ENCODE data around the genes CLUH and OR1E1.

- RRBS, 2 experiments = no CpG with 5 or more reads among the region's 41 CpGs
CAGE:
- cytosol, long polyA minus RNA = start-site peak on the minus strand at chr17:2386403-2386539, 11 reads
- cytosol, long polyA plus RNA = no peak
- long polyA plus RNA = no peak
- nucleus, long polyA minus RNA = no peak
- nucleus, long polyA plus RNA = no peak
Observed at GRCh38 chr17:2386305-2387506, 14.2 kb downstream of the MNT start.

DNA sequence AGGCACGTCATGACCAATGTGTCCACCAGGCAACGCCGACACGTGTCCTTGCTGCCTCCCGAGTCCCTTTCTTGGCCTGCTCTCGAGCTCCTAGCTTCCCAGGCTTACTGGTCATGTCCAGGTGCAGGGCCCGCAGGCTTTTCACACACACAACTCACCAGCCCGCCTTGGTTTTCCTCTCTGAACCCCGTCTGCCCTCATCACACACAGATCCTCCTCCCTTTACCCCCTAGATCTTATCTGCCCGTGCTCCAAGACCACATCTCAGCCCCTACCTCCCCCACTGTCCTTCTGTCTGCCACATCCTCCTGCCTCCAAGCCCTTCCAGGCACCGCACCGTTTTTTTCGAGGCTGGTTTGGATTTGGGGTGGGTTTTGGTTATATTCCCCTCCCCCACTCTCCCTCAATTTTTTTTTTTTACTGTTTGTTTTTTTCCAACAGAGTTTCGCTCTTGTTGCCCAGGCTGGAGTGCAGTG is 12.0 kb downstream of the MNT start:
- RRBS, 2 experiments = no CpG with 5 or more reads among the region's 14 CpGs
CAGE:
- cytosol, long polyA minus RNA = no peak
- cytosol, long polyA plus RNA = no peak
- long polyA plus RNA = no peak
- nucleus, long polyA minus RNA = no peak
- nucleus, long polyA plus RNA = no peak

DNA sequence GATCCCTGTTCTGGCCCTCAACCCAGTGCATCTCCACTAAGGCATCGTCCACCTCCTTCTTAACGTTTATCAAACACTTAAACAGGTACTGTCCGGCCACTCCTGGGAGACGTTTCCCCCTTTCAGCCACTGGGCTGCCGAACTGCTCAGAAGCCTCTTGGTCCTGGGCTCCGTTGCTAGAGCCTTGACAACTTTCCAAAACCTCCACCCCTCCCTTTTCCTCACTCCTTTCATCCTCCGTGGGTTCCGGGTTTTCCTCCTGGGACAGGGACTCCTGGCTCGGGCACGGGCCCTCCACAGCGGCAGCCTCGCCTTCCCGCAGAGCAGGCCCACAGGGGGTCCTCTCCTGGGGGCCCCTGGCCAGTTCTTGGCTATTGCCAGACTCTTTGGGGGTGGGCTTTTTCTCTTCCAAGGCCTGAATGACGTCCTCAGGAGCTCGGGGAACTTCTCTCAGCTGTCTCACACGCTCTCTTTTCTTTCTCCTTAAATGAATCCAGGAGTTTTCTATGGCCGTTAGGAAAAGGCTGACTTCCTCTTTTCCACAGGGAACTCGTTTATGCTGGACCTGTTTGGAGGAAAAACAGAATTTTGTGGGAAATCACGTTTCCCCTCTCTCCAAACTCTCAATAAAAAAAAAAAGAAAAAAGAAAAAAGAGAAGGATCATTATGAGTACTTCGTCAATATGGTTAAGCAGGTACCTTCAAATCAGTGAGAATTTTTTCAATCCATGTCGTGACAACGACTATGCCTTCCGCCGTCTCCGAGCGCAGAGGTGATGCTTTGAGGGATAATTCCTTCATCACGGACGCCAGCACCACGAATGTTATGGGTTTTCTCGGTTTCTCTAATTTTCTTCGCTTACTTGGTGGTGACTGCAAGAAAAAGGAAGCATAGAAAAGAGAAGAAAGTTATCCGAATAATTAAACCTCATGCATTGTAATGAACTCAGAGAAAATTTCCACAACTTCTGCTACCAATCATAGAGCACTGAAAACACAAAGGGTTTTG is 19.5 kb upstream of the MNT start:
- RRBS, 2 experiments = no CpG with 5 or more reads among the region's 32 CpGs
CAGE:
- cytosol, long polyA minus RNA = no peak
- cytosol, long polyA plus RNA = no peak
- long polyA plus RNA = no peak
- nucleus, long polyA minus RNA = no peak
- nucleus, long polyA plus RNA = no peak

DNA sequence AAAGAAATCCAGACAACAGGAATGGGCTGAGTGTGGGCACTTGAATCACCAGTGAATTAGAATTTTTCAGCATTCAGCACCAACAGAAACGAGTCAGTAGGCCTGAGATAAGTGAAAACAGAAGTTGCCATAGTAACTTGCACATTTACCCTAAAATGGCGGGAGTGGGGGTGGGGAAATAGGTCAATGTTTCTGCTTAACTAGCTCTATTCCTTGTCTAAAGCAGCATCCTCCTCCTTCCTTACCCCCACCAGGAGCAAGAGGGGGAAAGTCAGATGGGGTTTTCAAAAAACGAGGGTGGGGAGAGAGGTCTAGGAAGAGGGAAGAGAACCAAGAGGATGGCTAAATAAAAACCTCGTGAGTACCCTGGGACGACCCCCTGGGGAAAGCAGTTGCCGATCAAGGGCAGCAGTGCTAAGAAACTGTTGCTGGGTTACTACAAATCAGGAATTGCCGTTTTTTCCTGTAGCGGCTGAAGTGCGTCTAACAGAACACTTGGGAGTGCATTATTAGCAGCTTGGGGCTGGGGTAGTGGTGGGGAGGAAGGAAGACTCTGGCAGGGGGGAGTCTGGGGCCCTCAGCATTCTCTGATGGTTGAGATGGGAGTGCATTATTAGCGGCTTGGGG is 34.4 kb upstream of the MNT start:
- RRBS, 2 experiments = no CpG with 5 or more reads among the region's 10 CpGs
CAGE:
- cytosol, long polyA minus RNA = no peak
- cytosol, long polyA plus RNA = no peak
- long polyA plus RNA = no peak
- nucleus, long polyA minus RNA = no peak
- nucleus, long polyA plus RNA = no peak

GRCh38 chr17:2508713-2509405 is 2.8 kb downstream of the METTL16 start:
- RRBS, 2 experiments = no CpG with 5 or more reads among the region's 2 CpGs
CAGE:
- cytosol, long polyA minus RNA = no peak
- cytosol, long polyA plus RNA = no peak
- long polyA plus RNA = no peak
- nucleus, long polyA minus RNA = no peak
- nucleus, long polyA plus RNA = start-site peak on the minus strand at chr17:2508831-2509120, 31 and 50 reads in 2 replicates

- RRBS, 2 experiments = 77% methylated on average over 7 of the region's 48 CpGs; no CpG with 5 or more reads in 1 of the 2 experiments
CAGE:
- cytosol, long polyA minus RNA = no peak
- cytosol, long polyA plus RNA = no peak
- long polyA plus RNA = no peak
- nucleus, long polyA minus RNA = no peak
- nucleus, long polyA plus RNA = no peak
Observed at GRCh38 chr17:2690018-2690835, 21.3 kb downstream of the CLUH start.

- RRBS, 2 experiments = 97 to 98% methylated on average over 4 of the region's 62 CpGs
CAGE:
- cytosol, long polyA minus RNA = no peak
- cytosol, long polyA plus RNA = no peak
- long polyA plus RNA = no peak
- nucleus, long polyA minus RNA = no peak
- nucleus, long polyA plus RNA = no peak
Observed at GRCh38 chr17:2692174-2693173, 19.1 kb downstream of the CLUH start.

GRCh38 chr17:2697681-2698666 is 13.6 kb downstream of the CLUH start:
- RRBS, 2 experiments = 96 to 98% methylated on average over 16 to 20 of the region's 86 CpGs
CAGE:
- cytosol, long polyA minus RNA = no peak
- cytosol, long polyA plus RNA = no peak
- long polyA plus RNA = no peak
- nucleus, long polyA minus RNA = no peak
- nucleus, long polyA plus RNA = no peak

- RRBS, 2 experiments = 2% methylated on average over 25 to 30 of the region's 86 CpGs
CAGE:
- cytosol, long polyA minus RNA = start-site peak on the minus strand at chr17:2711728-2711773, 46 reads
- cytosol, long polyA plus RNA = no peak
- long polyA plus RNA = start-site peak on the minus strand at chr17:2711719-2711737, 79 and 91 reads in 2 replicates
- nucleus, long polyA minus RNA = no peak
- nucleus, long polyA plus RNA = start-site peak on the minus strand at chr17:2711719-2711785, 72 and 134 reads in 2 replicates
Observed at GRCh38 chr17:2711426-2712089, at the start of gene CLUH. CLUH (minus strand) TSS chr17:2711764.

DNA sequence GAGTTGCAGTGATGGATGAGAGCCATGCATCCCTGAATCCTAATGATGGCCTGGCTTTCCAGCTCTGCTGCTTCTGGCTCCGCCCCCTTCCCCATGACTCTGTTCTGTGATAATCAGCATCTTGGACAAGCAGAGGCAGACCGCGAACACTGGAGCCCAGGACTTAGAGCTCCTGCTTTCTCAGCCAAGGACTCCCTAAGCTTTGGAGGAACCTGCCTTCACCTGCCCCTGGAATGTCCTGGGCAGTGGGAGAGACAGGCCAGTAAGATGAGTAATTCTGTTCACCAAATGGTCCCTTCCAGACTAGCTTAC is 12.5 kb downstream of the CCDC92B start:
- RRBS, 2 experiments = no CpG with 5 or more reads among the region's 3 CpGs
CAGE:
- cytosol, long polyA minus RNA = no peak
- cytosol, long polyA plus RNA = no peak
- long polyA plus RNA = no peak
- nucleus, long polyA minus RNA = no peak
- nucleus, long polyA plus RNA = no peak

DNA sequence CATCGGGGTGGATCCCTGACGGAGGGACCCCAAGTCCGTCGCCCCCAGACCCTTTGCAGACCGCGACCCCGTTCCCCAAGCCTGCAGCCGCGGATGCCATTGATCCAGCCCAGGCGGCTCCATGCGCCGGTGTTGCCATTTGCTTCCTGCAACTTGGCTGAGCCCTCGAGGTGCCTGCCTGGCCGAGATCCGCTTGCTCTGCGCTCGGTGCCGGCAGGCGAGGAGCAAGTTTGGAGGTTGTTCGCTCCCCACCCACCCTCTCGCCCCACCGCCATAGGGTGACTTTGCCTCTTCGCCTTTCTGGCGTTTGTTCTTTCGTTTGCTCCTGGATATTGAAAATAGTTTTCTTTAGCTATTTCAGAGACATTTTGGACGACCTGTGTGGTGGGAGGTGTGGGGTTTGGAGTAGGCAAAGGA is 58.1 kb downstream of the RAP1GAP2 start:
- RRBS, 2 experiments = 4% methylated on average over 6 of the region's 26 CpGs
CAGE:
- cytosol, long polyA minus RNA = no peak
- cytosol, long polyA plus RNA = no peak
- long polyA plus RNA = no peak
- nucleus, long polyA minus RNA = no peak
- nucleus, long polyA plus RNA = no peak

- RRBS, 2 experiments = no CpG with 5 or more reads among the region's 8 CpGs
CAGE:
- cytosol, long polyA minus RNA = no peak
- cytosol, long polyA plus RNA = no peak
- long polyA plus RNA = no peak
- nucleus, long polyA minus RNA = no peak
- nucleus, long polyA plus RNA = no peak
Observed at GRCh38 chr17:2892376-2893022, 96.3 kb downstream of the RAP1GAP2 start.

DNA sequence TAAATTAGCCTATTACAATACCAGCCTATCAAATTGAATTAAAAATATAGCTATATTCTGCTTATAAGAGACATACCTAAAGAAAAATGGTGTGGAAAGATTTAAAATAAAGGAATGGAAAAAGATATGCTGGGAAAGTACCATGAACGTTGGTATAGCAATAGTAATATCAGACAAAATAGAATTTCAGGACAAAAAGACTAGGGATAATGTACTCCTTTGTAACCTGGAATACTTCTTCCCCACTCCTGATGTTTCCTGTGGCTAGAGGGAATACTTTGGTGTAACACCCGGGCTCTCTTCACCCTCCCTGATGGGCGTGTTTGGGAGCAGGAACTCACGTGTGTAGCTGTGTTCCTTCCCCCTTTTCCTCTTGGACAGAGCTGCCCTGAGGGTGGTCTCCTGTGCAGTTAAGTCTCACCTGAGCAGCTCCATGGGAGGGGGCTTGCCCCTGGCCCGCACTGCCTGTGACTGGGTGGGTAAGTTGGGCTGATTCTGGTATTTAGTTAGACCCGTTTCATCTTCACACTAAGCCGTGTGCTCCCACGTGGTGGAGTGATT is 88.0 kb downstream of the OR1D5 start:
- RRBS, 2 experiments = no CpG with 5 or more reads among the region's 8 CpGs
CAGE:
- cytosol, long polyA minus RNA = start-site peak on the plus strand centred at position 369 of the sequence, 11 bp wide, 115 reads
- cytosol, long polyA plus RNA = no peak
- long polyA plus RNA = no peak
- nucleus, long polyA minus RNA = no peak
- nucleus, long polyA plus RNA = no peak

DNA sequence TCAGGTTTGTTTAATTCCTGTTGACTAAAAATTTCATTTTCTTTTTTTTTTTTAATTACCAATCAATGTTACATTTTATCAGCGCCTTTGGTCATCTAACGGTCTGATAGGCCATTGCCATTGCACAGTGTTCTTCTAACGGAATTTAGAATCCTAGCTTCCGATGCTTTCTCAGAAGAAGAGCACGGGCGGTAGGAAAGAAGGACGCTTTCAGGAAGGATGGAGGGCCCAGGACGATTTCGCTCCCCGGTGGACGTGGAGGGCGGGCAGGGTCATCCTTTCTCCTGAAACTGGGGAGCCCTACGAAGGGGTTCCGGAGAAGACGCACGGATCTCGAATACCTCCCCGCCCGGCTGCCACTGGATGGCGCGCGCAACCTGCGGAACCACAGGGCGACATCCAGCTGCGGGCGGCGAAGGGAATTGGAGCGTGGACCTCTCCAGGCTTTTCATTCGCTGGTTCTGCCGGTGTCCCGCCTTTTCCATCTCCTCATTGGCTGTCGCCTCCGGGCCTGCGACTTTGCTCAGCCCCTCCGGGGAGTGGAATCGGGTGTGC is 14.8 kb downstream of the OR1D5 start:
- RRBS, 2 experiments = 3 to 4% methylated on average over 6 to 10 of the region's 36 CpGs
CAGE:
- cytosol, long polyA minus RNA = no peak
- cytosol, long polyA plus RNA = no peak
- long polyA plus RNA = no peak
- nucleus, long polyA minus RNA = no peak
- nucleus, long polyA plus RNA = no peak

DNA sequence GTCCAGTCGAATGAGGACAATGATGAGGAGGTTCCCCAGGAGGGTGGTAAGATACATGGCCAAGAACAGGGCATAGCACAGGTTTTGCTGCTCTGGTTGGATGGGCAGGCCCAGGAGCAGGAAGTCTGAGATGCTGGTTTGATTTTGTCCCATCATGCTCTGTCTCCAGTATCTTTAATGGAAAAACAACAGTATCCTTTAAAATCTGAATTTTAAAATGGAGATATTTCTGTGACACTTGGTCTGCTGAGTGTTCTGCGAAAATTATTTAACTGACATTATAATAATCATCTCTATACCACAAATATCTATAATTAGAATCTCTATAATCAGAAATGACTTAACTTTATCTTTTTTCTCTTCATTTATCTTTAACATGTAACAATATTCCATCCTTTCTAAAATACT is at the start of gene OR1E1:
TSS of gene OR1E1 (minus strand) at position 156 of the 408 bp plus-strand sequence.
- RRBS, 2 experiments = no CpG with 5 or more reads among the region's 2 CpGs
CAGE:
- cytosol, long polyA minus RNA = no peak
- cytosol, long polyA plus RNA = no peak
- long polyA plus RNA = no peak
- nucleus, long polyA minus RNA = no peak
- nucleus, long polyA plus RNA = no peak

- RRBS, 2 experiments = no CpG with 5 or more reads among the region's 6 CpGs
CAGE:
- cytosol, long polyA minus RNA = no peak
- cytosol, long polyA plus RNA = no peak
- long polyA plus RNA = no peak
- nucleus, long polyA minus RNA = no peak
- nucleus, long polyA plus RNA = no peak
Observed at GRCh38 chr17:3475251-3475761, 491 bp upstream of the ASPA start.

DNA sequence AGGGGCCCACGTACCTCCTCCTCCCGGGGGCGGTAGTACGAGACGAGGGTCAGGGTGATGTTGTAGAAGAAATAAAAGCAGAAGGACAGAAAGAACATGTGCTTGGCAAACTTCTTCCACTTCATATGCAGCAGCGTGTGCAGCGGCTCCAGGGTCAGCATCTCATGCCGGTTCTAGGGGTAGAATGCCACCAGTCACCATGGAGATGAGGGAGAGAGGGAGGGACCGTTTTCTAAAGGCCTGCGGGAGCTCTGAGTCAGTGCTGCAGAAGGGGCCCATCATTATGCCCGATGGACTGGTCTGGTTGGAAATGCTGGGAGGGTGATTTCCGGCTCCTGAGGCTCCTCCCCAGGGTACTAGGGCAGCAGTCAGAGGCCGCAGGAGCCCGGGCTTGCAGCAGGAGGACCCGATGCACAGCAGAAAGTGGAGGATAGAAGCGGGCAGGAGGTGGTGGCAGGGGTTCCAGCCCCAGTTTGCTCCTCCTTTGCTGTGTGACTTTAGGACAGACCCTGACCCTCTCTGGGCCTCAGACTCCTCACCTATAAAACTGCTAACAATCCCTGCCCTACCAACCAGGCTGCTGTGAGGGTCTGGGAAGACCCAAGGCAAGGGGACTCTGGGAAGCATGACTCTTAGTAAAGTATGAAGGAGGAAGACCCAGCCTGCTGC is 28.7 kb downstream of the TRPV3 start:
- RRBS, 2 experiments = 40 to 45% methylated on average over 3 of the region's 16 CpGs
CAGE:
- cytosol, long polyA minus RNA = no peak
- cytosol, long polyA plus RNA = no peak
- long polyA plus RNA = no peak
- nucleus, long polyA minus RNA = no peak
- nucleus, long polyA plus RNA = no peak

GRCh38 chr17:3534696-3535521 is 22.7 kb downstream of the TRPV3 start:
- RRBS, 2 experiments = no CpG with 5 or more reads among the region's 6 CpGs
CAGE:
- cytosol, long polyA minus RNA = no peak
- cytosol, long polyA plus RNA = no peak
- long polyA plus RNA = no peak
- nucleus, long polyA minus RNA = no peak
- nucleus, long polyA plus RNA = no peak

DNA sequence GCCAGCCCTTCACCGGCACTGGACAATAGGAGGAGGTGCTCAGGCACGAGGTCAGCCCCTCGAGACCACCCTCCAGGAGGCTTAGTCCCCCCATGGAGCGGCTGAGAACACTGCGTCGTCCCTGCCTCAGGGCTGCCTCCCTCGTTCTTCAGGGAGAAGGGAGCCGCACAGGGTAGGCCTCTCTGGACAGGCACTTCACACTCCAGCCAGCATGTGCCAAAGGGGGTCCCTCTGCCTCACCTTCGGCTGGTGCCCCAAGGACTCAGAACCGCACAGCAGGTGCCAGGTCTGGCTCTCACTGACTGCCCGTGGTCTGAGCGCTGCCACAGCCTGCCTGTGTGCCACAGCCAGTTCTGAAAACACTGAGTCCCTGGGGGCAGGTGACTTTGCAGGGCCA is 7.1 kb downstream of the P2RX5 start:
- RRBS, 2 experiments = no CpG with 5 or more reads among the region's 12 CpGs
CAGE:
- cytosol, long polyA minus RNA = no peak
- cytosol, long polyA plus RNA = no peak
- long polyA plus RNA = no peak
- nucleus, long polyA minus RNA = no peak
- nucleus, long polyA plus RNA = no peak

- RRBS, 2 experiments = no CpG with 5 or more reads among the region's 10 CpGs
CAGE:
- cytosol, long polyA minus RNA = no peak
- cytosol, long polyA plus RNA = no peak
- long polyA plus RNA = no peak
- nucleus, long polyA minus RNA = no peak
- nucleus, long polyA plus RNA = no peak
Observed at GRCh38 chr17:3804417-3804976, 3.5 kb upstream of the ITGAE start.

Measured in HepG2 (cell line).